ENCODE data around the genes CD96, ABHD10 and GCSAM.

- RRBS = no CpG with 5 or more reads among the region's 3 CpGs
These were observed 35.6 kb downstream of the CD47 start for GRCh38 chr3:108055020-108055778.

GRCh38 chr3:108403294-108403580 is 106.9 kb downstream of the HHLA2 start:
- RRBS = no CpG with 5 or more reads among the region's 1 CpG

GRCh38 chr3:111069950-111071028 is 1.3 kb upstream of the NECTIN3 start:
- RRBS = no CpG with 5 or more reads among the region's 39 CpGs

- RRBS = no CpG with 5 or more reads among the region's 3 CpGs
These were observed 220.1 kb upstream of the CD96 start for GRCh38 chr3:111321894-111322253.

DNA sequence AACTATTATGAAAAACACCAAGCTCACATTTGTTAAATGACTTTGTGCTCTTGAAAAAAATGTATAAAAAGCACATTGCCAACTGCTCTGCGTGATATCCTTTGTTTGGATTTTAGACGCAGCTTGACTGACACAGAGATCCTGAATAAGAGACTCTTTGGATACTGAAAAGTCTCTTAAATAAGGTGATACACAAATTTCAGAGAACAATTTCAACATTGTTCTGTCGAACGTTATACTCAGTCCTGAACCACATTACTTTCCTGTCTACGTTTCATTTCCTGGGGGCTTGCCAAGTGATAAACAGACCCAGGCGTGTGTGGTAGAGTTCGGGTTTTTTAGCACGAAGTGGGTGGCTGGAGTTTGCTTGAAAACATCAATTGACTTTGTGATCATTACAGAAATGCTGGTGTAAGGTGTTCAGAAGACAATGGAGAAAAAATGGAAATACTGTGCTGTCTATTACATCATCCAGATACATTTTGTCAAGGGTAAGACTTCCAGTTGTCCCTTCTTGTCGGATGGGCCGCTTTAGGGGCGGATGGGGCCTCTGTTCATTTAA is at the start of gene CD96:
TSS of gene CD96 (plus strand) at position 379 of the 562 bp plus-strand sequence.
- RRBS = no CpG with 5 or more reads among the region's 11 CpGs

- RRBS = no CpG with 5 or more reads among the region's 7 CpGs
These were observed 15.6 kb upstream of the ZBED2 start for GRCh38 chr3:111610667-111611226.

DNA sequence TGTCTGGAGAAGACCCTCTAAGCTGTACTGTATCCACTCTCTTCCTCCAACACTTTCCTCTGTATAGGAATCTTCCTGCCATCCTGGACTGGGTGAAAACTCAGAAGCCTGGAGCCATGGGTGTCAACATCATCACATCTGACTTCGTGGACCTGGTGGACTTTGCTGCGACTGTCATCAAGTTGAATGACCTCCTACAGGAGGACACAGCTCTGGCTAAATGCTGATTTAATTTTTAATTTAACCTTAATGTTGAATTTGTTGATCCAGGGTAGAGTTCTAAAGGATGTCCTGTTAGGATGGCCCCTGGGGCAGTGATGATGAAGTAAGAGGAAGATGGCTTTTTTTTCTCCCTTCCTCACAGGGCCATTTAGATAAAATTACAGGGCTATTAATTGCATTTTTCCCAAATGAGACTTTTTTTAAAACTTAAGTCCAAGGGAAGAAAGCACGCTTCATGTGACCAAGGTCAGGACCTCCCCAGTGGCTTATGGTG is 46.2 kb downstream of the PLCXD2 start:
- RRBS = no CpG with 5 or more reads among the region's 3 CpGs

DNA sequence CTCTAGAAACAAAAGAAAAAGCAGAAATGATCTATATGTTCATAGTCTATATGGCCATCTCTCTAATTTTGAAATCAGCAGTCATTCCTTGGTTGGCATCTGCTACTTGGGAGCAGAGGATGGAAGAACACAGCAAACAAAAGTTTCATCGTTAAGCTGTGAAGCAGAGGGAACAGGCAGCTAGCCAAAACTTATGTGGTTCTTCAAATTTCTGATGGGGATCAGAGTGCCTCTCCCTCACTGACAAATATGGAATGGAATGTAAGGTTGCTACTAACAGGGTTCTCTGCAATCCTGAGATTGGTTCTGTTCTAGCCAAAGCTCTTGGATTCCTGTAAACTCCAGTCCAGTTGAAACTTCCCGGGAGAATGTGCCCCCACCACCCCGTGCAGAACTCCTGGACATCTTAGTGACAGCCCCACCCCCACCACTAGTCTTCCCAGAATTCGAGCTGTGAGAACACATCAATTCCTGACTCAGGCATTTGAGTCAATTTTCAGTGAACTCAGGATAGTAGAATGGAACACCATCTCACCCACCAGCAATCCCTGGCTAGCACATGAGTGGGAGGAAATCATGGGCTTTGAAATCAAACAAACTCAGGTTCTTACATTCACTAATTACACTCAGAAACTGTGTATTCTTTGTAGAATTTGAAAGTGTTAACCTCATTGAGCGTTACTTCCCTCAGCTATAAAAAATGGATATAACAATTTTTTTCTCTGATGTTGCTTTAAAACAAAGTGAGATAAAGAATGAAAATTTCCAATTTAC is 55.8 kb upstream of the PHLDB2 start:
- RRBS = no CpG with 5 or more reads among the region's 5 CpGs

DNA sequence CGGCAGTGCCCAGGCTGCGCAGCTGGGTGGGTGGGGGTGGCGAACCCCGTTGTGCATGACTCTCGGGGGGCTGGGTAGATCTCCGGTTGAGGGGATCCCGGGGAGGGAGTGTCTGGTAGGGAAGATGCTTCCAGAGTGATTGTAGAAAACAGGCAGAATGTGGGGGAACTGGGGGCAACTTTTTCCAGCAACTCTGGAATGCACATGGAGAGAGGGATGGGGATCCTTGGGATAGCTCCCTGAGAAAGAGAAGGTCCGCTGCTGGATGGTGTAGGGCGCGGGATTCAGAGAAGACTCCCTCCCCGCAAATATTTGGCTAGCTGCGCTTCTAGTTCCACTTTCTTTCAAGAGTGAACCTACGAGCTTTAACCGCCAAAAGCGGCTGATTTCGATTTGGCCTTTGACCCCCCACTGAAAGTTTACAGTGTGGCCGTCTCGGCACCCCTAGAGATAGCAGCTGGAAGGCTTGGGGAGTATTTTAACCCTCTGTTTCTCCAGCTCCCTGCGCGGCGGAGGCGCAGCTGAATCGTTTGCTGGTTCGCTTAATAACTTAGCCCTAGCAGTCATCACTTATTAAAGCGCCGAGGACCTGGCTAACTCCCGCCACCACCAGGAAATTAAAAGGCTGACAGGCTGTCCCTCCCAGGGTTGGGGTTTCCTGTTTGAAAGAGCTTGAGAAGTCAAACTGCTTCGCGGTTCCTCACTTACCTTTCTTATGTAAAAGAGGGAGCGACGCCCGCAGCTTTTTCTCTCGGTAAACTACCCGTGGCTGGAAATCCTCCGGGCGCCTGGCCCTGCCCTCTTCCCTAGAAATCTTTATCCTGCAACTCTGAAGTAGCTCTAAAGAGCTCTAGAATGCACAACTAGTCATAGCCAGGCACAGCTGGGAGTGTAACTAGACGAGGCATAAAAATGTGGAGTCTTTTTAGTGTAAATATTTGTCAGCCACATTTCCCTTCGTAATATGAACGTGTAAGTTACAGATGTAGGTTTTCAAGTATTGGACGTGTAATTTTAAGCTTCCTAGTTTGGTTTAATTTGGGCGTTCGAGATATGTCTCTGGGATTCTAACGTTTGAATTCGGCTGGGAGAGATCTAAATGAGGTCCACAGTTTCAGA is 1.2 kb downstream of the PHLDB2 start:
- RRBS = 1% methylated on average over 4 of the region's 44 CpGs

- RRBS = no CpG with 5 or more reads among the region's 7 CpGs
These were observed 39.5 kb upstream of the ABHD10 start for GRCh38 chr3:111939284-111939745.

DNA sequence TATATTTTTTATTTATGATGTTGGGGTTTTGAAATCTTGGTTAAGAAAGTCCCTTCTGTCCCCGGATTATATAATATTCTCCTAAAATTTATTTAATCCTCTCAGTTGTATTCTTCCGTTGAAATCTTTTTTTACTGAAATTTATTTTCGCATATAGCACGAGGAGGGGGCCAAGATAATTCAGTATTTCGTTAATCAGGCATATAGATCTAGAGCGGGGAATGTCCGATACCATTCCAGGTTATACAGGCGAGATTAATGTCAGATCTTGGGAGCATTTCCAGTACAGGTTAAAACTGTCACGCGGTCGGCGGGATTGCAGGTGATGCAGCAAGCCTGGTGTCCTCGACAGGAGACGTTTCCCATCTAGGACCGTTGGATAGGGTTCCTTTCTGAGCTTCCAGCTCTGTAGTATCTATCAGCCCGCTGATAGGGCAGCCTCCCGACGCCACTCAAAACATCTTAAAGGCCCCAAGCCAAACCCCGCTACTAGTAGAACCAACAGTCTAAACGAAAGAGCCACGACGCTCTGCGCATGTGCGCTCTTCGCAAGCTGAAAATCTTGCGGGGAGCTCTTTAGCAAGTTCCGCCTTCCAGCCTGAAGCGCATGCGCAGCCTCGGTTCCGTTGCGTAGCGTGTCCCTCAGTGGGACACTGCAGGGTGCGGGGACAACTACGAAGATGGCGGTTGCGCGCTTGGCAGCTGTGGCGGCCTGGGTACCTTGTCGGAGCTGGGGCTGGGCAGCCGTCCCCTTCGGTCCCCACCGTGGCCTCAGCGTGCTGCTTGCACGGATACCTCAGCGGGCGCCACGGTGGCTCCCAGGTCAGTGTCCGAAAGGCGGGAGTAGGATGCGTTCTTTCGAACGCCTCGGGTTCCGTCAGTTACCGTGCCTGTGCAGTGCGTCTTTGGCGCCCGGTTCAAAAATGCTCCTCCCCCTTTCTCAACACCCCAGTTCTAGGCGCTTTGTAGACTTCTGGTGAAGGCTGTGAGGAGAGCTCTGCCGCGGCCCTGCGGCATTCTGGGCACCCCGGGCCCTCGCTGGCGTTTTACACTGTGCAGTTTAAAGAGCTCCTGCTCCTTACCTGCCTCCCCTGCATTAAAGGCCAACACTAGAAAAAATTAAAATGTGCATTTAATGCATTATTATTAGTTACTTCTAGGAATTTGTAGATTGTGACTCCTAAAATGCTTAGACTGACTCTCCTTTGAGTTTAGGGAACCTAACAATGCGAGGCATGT is at the start of gene ABHD10:
TSS of gene ABHD10 (plus strand) at position 645 of the 1,239 bp plus-strand sequence.
- RRBS = 0% methylated on average over 4 of the region's 67 CpGs

- RRBS = no CpG with 5 or more reads among the region's 9 CpGs
These were observed at the start of gene GCSAM for GRCh38 chr3:112132401-112133640. GCSAM (minus strand) TSS chr3:112133248.

DNA sequence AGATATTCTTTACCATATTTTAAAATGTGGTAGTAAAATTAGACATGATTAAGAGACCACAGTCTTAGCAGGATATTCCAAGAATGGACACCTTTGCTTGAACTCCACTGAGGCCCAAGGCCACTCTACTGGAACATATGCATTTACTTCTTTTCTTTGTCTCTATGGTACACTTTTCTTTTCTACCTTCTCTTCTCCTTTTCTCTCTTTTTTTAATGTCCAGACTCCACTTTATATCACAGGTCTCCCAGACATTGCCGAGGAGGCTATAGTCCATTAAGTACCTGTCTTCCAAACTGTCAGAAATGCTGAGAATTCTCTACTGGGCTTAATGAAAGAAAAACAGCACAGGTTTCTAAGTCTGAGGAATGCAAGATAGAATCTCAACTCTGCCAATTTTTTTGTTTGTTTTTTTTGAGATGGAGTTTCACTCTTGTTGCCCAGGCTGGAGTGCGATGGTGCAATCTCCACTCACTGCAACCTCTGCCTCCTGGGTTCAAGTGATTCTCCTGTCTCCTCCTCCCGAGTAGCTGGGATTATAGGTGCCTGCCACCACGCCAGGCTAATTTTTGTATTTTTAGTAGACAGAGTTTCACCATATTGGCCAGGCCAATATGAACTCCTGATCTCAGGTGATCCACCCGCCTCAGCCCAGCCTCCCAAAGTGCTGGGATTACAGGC is 45.3 kb downstream of the CD200 start:
- RRBS = no CpG with 5 or more reads among the region's 5 CpGs

DNA sequence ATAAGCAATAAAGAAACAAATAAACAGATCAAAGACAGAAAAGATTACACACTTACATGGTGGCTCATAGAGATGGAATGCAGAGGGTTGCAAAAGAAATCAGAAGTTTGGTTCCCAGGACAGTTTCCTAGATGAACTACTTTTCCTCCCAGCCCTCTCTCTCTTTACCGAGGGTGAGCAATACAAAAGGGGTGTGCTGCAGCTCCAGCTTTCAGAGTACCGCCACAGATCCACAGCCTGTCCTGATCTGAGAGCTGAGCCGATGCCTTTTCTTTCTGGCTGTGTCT is 729 bp downstream of the CCDC80 start:
- RRBS = no CpG with 5 or more reads among the region's 3 CpGs

GRCh38 chr3:112835298-112835788 is 11.3 kb downstream of the CD200R1L start:
- RRBS = no CpG with 5 or more reads among the region's 3 CpGs

GRCh38 chr3:113005697-113006735 is 13.5 kb downstream of the NEPRO start:
- RRBS = no CpG with 5 or more reads among the region's 13 CpGs

DNA sequence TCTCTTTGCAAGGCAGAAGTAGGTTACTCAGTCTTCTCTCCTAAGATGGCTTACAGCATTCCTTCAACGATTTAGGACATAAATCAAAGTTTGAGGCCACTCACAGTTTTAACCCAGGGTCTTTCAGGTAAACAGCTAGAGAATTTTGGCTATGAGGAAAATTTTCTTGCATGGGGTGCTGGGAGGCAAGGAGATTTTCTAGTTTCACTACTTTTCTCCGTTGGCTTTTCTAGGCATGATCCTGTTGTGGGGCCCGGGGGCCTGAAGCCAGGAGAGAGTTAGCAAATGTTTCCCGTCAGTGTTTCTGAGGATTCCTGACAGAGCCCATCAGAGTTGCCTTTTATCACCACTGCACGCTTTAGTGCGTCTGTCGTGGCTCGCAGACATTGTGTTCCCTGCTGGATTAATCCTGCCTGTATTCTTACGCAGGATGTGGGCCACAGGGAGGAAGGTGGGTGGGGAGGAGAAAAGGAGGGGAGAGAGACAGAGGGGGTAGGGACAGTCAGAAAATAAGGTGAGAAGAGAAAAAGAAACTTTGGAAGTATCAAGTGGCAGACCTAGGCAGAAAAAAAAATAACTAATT is 18.1 kb upstream of the BOC start:
- RRBS = no CpG with 5 or more reads among the region's 9 CpGs

GRCh38 chr3:113221951-113222447 is 10.6 kb downstream of the BOC start:
- RRBS = no CpG with 5 or more reads among the region's 4 CpGs

DNA sequence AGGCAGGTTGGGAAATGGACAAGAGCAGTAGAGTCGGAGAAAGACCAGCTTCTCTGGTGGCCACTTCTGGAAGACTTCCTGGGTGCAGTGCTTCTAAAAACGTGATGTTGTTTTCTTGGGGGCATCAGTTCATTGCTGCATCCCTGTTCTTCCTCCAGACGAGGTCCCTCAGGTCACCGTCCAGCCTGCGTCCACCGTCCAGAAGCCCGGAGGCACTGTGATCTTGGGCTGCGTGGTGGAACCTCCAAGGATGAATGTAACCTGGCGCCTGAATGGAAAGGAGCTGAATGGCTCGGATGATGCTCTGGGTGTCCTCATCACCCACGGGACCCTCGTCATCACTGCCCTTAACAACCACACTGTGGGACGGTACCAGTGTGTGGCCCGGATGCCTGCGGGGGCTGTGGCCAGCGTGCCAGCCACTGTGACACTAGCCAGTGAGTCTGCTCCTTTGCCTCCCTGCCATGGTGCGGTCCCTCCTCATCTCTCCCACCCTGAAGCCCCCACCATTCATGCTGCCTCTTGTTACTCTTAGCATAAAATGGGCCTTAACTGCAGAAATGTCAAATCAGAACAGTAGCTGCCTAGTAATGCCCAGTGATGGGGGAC is 39.1 kb downstream of the BOC start:
- RRBS = no CpG with 5 or more reads among the region's 17 CpGs